AG10803 (cell line): ENCODE results near the genes TENT4A, ADCY2, CFAP90 and FASTKD3.

GRCh38 chr5:2094447-2095173 is 211.9 kb upstream of the IRX4 start:
- RRBS = 69% methylated on average over 4 of the region's 19 CpGs

GRCh38 chr5:2278792-2279053 is 396.0 kb upstream of the IRX4 start:
- RRBS = 51% methylated on average over 7 of the region's 15 CpGs

GRCh38 chr5:4765759-4766122 is 374.4 kb upstream of the ADAMTS16 start:
- RRBS = no CpG with 5 or more reads among the region's 4 CpGs

DNA sequence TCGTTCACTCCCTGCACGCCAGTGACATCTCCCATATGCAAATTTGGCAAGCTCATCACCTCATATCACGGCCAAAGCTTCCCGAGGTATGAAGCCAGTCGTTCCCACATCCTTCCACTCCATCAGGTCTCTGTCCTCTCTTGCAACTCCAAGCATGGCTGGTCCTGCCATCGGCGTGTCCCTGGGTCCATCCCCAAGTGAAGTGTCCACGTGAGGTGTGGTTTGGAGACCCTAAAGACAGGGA is 238.6 kb upstream of the ADAMTS16 start:
- RRBS = no CpG with 5 or more reads among the region's 8 CpGs

DNA sequence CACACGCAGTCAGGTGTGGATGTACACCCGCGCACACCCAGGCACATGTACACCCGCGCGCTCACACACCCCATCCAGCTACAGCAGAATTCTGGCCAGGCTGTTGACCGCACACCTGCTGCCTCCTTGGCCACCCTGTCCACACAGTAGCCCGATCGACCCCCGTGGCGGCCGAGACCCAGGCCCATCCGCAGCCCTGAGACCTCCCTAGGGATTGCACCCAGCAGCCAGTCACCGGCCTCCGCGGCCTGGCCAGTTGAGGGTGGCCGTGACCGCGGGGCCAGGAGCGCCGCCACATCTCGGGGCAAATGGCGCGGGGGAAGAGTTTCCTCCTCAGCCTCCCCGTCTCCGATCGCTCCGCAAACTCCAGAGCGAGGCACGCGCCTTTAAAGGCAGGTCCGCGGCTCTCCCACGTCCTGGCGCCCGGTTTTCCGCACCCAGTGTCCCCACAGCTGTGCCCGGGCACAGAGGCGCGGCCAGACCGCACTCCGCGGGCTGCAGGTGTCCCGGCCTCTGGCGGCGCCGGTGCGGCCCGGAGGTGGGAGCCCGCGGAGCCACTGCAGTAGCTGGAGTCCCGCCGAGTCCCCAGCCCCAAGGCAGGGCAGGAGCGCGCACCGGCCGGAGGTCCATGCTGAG is 671 bp upstream of the ADAMTS16 start:
- RRBS = 4% methylated on average over 22 of the region's 57 CpGs

DNA sequence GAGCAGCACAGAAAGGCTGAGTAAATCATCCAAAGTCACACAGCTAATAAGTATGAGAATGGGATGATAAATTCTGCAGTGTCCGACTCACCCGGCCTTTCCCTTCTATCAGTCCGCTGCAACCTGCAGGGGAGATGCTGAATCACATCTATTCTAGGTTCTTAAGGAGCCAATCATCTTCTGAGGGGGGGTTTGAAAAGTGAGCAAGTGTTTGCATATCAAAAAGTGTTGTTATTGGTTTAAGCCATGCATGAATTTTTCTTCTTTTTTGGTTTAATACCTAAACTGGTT is 39.0 kb downstream of the ADAMTS16 start:
- RRBS = no CpG with 5 or more reads among the region's 3 CpGs

GRCh38 chr5:5392911-5393201 is 29.6 kb upstream of the ICE1 start:
- RRBS = no CpG with 5 or more reads among the region's 5 CpGs

DNA sequence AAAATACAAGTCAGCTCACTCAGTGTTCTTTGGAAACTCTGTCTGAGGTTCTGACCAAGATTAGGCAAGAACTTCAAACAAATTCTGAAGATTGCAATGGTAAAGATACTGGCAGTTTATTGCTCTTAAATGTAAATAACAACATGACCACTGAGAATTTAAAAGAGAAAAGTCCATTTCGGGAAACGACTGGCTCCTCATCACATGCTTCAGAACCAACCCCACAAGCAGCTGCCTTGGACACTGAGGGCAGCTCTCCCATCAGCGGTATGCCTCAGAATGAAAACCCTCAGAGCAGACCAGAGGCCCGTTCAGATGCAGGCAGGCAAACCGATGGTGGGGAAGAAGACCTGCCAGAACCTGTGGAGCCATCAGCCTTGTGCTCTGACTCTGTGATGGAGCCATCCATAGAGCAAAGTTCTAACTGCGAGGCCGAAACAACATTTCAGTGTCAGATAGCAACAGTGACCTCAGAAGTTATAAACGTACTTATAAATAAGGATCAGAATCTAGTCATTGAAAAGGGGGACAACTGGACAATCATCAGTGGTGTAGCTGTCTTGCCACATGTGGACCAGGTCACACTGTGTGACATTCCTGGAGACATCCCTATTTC is 40.7 kb downstream of the ICE1 start:
- RRBS = no CpG with 5 or more reads among the region's 8 CpGs

DNA sequence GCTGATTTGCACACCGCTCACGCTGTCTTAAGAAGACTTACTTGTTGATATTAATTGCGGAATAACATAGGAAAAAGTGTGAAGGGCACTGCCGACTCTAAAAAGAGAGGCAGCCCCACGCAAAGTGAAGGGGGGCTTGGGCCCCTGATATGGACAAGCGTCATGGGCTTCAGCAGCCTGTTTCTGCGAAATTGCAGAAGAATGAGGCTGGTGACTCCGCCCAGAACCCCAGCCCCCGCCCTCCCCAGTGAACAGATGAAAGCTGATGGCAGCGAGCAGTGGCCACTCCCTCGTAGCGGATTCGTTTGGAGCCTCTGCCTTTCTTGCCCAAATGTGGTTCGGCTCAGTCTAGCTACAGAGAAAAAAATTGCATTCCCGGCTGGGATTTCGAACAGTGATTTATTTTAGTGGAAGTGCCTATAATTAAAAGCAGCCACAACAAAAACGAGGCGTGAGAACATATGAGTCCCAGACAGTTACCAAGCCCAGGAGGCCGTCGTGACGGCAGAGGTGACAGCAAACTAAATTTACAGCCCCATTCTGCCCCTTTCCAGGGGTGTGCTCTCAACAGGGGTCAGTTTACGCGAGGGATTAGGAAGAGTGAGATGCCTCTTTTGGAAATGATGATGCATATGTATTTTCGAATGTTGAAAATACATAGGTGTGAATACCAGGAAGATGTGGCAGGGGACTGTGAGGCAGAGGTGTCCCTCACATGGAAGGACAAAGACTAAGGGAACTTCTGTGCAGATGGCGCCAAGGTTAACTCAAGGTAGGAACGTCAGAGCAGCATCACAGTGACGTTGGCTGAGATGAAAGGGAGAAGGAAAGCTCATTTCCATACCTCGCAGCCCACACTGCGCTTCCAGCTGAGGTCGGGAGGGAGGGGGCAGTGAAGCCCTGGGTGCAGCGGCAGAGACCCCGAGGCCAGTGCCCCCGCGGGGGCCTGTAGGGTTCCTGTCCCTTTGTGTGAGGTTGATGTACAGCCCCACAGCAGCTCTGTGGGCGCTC is 150.1 kb downstream of the ICE1 start:
- RRBS = no CpG with 5 or more reads among the region's 35 CpGs

- RRBS = no CpG with 5 or more reads among the region's 8 CpGs
These were observed 508 bp upstream of the MED10 start for GRCh38 chr5:6378879-6379231.

- RRBS = no CpG with 5 or more reads among the region's 9 CpGs
These were observed 48.2 kb downstream of the NSUN2 start for GRCh38 chr5:6584601-6585118.

DNA sequence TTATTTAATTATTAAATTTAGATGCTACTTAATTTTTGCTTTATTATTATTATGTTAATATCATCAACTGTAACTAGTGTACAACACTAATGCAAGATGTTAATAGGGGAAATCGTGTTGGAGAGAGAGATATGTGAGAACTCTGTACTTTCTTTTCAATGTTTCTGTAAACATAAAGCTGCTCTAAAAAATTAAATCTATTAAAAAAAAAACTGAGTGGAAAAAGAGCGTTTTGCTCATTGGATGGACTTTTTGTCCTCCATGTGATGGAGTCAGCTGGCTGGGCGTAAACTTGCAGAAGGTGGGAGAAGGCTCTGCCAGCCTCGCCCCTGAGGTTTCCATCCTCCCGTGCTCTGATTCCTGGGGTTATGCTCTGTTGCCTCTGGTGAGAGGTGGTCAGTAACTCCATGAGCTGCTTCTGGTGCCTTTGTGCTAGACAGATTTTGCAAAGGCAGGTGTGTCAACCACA is 39.0 kb upstream of the TENT4A start:
- RRBS = no CpG with 5 or more reads among the region's 5 CpGs

GRCh38 chr5:6713123-6713788 is at the start of gene TENT4A:
Gene TENT4A (plus strand): TSS chr5:6713432.
- RRBS = 2% methylated on average over 11 of the region's 110 CpGs

- RRBS = no CpG with 5 or more reads among the region's 1 CpG
These were observed 249.0 kb upstream of the ADCY2 start for GRCh38 chr5:7146938-7147306.

DNA sequence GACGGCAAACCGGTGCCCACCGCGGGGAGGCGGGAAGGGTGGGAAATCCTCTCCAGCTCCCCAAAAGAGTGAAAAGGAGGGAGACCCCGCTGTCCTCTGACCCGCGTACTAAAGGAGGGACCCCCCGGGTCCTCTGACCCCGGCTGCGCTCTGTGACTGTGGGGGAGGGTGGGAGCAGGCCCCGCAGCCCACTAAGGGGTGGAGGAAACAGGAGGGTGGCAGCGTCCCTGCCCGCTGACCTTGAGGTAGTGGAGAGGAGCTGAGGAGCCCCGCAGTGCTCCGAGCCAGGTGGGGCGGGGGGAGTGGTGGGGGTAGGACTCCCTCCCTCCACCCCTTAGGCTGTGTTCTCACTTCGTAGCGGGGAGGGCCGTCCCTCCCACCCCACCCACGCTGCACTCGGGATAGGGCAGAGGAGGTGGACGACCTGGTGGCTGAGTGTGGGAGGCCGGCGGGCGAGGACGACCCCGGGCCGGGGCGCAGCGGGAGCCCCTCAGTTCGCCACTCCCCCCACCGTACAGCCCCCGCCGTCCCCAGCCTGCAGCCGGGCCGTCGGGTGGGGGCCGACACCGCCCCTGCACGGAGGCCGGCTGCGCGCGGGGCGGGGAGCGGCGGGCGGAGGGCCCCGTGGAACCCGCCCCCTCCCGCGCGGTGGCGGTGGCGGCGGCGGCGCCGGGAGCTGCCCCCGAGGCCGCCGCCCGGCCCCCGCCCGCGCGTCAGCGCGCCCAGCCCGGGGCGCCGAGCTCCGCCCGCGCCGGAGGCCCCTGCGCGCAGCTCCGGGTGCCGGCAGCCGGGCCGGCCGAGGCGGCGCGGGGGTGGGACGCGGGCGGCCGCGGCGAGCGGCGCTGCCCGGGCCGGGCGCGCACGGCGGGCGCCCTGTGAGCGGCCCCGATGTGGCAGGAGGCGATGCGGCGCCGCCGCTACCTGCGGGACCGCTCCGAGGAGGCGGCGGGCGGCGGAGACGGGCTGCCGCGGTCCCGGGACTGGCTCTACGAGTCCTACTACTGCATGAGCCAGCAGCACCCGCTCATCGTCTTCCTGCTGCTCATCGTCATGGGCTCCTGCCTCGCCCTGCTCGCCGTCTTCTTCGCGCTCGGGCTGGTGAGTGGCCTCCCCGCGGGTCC is at the start of gene ADCY2:
TSS of gene ADCY2 (plus strand) at position 730 of the 1,121 bp plus-strand sequence.
- RRBS = 2% methylated on average over 41 of the region's 132 CpGs

GRCh38 chr5:7850651-7851400 is at the start of gene CFAP90:
Gene CFAP90 (minus strand): TSS chr5:7851133.
- RRBS = 4% methylated on average over 12 of the region's 74 CpGs

- RRBS = 3% methylated on average over 29 of the region's 77 CpGs
These were observed at the start of gene FASTKD3 for GRCh38 chr5:7868748-7869414. Gene FASTKD3 (minus strand): TSS chr5:7869031.

DNA sequence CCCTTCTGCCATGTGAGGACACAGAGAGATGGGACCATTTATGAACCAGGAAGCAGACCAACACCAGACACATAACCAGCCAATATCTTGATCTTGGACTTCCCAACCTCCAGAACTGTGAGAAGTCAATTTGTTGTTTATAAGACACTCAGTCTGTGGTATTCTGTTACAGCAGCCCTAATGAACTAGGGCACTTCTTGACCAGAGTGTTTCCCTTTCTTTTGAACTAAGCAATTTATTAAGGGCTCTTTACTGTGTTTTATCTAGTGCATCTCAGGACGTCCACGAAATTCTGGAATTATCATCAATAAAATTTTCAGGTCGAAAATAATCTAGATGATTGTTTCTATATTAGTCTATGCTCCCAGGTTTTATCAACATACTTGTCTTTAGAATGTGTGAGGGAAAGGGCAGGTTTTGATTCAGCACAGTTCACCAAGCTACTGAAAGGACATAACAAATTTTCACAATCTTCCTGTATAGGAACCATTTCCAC is 761.7 kb downstream of the SEMA5A start:
- RRBS = no CpG with 5 or more reads among the region's 3 CpGs

GRCh38 chr5:10265182-10266101 is 15.4 kb downstream of the CCT5 start:
- RRBS = no CpG with 5 or more reads among the region's 6 CpGs

DNA sequence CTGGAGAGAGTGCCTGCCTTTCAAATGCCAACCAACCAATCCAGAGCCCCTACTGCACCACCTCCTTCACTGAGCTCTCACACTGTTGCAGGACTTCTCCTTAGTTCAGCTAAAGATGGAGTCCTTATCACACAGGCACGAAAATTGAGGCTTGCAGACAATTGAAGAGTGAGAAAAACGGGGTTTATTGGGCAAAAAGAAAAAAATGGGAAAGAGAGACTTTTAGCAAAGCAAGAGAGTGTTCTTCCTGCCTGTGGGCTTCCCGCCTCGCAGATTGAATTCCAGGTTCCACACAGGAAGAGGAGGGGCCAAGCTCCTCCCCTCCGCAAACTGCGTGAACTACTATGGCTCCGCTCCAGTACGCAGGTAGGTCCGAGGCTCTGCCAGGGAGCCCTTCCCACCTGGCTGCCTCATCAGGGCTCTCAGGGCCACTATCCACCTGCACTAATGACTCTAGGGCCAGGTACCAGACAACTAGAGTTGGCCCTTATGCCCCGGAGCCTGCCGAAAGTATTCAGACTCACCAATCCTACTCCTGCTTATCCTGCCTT is 8.4 kb upstream of the CMBL start:
- RRBS = no CpG with 5 or more reads among the region's 11 CpGs